Gastrocnemius medialis (tissue), 3 donors: ENCODE results near the genes SIRT3 and DEAF1.

- PRO-cap, result no peak
- RAMPAGE, long total RNA, 3 experiments, result no peak in any of the 3 experiments
These were observed 1.5 kb downstream of the RIC8A start for GRCh38 chr11:208958-209369.

DNA sequence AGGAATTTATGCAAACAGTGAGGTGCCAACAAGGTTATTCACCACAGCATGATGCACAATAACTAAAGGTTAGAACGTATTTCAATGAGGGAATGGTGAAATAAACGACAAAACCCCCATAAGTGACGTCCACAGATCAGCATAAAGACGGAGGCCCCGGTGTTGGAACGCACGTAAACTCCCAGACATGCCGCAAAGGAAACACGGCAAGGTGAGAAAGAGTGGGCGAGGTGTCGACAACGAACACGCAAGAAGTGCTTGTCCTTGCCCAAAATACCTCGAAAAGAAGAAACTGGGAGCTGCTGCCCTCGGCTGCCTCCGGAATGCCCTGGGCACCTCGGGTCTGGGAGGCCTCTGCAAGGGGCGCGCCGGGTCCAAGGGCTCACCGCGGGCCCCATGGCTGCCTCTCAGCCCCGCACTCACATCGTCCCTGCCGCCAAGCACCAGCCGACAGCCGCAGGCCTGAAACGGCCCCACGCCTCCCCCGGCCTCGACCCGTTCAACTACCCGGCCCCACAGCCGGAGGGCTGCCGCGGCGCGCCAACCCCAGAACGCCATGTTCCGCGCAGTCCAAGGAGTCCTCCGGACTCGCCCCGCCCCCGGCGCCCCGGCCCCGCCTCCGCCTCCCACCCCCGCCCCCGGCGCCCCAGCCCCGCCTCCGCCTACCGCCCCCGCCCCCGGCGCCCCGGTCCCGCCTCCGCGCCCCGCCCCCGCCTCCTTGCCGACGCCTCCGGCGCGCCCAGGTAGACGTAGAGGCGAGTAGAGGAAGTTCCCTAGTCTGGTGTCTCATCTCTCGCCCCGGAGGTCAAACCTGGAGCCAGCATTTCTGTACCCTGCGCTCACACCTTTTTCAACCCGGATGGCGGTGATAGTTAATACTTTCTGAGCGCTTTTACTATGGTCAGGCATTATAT is at the start of gene SIRT3:
SIRT3 (minus strand) TSS at position 572 of the 914 bp plus-strand sequence.
- PRO-cap, result bidirectional peak, plus-strand start at position 789 of the sequence, minus-strand start at position 572 of the sequence
- RAMPAGE, long total RNA, 3 experiments, result start-site peak on the minus strand in 2 of 3 experiments, centred at positions 574 to 582 of the sequence, 23 to 46 reads per replicate

- PRO-cap, result no peak
- RAMPAGE, long total RNA, 3 experiments, result no peak in any of the 3 experiments
These were observed 3.1 kb downstream of the NLRP6 start for GRCh38 chr11:281105-281892.

- PRO-cap, result no peak
- RAMPAGE, long total RNA, 3 experiments, result no peak in any of the 3 experiments
These were observed 1.1 kb upstream of the PGGHG start for GRCh38 chr11:287569-288507.

DNA sequence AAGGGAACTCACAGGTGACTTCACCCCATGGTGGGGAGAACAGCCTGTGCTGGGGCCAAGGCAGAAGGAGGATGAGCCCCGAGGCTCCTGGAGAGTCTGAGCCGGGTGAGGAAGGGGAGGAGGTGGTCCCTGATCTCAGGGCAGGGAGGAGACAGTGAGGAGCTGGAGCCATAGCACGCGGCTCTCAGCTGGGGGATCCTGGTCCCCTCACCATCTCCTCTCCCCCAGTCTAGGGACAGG is 1.1 kb downstream of the IFITM2 start:
- PRO-cap, result no peak
- RAMPAGE, long total RNA, 3 experiments, result no peak in any of the 3 experiments

DNA sequence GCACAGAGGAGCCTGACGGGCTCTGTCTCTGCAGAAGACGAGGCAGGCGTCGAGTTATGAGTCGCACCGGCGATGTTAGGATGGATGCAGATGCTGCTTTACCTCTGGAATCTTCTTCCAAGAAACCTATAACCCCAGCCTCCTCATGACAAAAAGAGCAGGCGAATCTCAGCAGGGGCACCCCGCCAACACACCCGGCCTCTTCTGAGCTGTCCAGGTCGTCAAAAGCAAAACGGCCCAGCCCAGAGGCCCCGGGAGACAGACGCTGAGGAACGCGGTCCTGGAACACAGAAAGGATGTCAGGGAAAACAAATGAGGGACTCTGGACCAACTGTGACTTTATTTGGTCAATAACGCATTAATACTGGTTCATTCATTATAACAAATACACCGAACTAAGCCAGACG is 10.9 kb upstream of the B4GALNT4 start:
- PRO-cap, result no peak
- RAMPAGE, long total RNA, 3 experiments, result no peak in any of the 3 experiments

- PRO-cap, result bidirectional peak, plus-strand start at chr11:407421, minus-strand start at chr11:407166
- RAMPAGE, long total RNA, 3 experiments, result no peak in any of the 3 experiments
These were observed 7.5 kb downstream of the SIGIRR start for GRCh38 chr11:407322-407674.

DNA sequence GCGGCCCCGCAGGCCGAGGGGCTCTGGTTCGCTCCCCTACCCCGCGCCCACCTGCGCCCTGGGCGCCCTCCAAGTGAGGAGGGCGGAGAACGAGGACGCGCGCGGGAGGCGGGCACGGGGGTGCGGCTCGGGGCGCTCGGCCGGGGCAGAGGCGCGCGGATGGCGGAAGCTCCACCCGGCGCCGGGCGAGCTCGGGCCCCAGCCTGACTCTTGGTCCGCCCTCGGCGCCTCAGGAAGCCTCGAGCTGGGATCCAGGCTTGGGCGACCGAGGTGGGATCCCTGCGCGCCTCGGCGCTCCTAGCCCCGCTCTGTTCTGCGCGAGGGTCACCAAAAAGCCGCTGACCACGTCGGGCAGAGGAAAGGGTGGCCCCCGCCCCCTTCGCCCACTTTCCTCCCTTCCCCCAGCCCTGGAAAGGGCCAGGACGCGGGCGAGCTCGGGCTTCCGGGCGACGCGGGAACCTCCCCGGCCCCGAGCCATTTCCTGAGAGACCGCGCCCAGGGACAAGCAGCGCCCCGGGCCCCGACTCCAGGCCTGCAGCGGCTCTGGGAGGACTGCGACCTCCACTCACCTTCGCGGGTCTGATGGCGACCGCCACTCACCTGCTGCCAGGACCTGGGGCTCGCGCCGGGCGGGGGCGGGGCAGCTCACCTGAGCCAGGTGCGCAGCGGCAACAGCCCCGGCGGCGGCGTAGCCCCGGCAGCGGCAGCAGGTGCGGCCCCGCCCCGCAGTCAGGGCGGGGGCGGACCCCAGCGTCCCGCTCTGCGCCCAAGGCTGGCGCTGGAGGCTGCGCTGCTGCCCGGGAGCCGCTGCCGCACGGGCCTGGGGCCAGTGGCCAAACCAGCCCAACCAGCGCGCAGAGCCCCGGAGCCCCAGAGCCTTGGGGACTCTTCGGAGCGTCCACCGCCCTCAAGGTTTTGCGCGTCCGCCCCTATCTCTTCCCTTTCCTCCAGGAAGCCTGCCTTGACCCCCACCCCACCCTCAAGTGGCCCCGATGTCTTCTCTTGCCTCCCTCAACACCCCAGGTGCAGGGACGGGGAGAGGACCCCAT is 2.2 kb upstream of the SIGIRR start:
- PRO-cap, result no peak
- RAMPAGE, long total RNA, 3 experiments, result no peak in any of the 3 experiments

- PRO-cap, result no peak
- RAMPAGE, long total RNA, 3 experiments, result no peak in any of the 3 experiments
These were observed 316 bp downstream of the ANO9 start for GRCh38 chr11:441574-441816.

GRCh38 chr11:469264-470318 is 19.5 kb downstream of the PTDSS2 start:
- PRO-cap, result unidirectional peak, minus-strand start at chr11:469775; unidirectional peak, minus-strand start at chr11:469813
- RAMPAGE, long total RNA, 3 experiments, result no peak in any of the 3 experiments

GRCh38 chr11:503015-503942 is 3.8 kb downstream of the RNH1 start:
- PRO-cap, result bidirectional peak, plus-strand start at chr11:503591, minus-strand start at chr11:503417
- RAMPAGE, long total RNA, 3 experiments, result no peak in any of the 3 experiments

GRCh38 chr11:567955-569105 is 7.6 kb downstream of the RASSF7 start:
- PRO-cap, result bidirectional peak, plus-strand start at chr11:568806, minus-strand start at chr11:568478
- RAMPAGE, long total RNA, 3 experiments, result no peak in any of the 3 experiments

DNA sequence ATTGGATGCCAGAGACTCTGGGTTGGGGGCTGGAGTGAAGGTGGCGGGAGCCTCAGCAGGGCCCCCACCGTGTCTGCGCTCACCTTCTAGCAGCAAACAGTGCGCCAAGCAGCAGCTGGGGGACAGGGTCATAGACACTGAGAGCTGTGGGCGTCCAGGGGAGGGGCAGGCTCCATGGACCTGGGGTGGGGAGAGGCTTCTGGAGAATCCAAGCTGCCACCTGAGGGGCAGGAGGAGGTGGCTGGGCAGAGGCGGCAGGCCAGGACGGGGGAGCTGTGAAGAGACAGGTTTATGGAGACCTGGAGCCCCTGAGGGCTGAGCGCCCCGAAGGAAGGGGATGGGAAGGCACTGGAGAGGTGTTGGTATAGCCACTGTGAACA is 8.0 kb downstream of the PHRF1 start:
- PRO-cap, result no peak
- RAMPAGE, long total RNA, 3 experiments, result no peak in any of the 3 experiments

GRCh38 chr11:601344-602056 is 14.2 kb downstream of the IRF7 start:
- PRO-cap, result no peak
- RAMPAGE, long total RNA, 3 experiments, result no peak in any of the 3 experiments

DNA sequence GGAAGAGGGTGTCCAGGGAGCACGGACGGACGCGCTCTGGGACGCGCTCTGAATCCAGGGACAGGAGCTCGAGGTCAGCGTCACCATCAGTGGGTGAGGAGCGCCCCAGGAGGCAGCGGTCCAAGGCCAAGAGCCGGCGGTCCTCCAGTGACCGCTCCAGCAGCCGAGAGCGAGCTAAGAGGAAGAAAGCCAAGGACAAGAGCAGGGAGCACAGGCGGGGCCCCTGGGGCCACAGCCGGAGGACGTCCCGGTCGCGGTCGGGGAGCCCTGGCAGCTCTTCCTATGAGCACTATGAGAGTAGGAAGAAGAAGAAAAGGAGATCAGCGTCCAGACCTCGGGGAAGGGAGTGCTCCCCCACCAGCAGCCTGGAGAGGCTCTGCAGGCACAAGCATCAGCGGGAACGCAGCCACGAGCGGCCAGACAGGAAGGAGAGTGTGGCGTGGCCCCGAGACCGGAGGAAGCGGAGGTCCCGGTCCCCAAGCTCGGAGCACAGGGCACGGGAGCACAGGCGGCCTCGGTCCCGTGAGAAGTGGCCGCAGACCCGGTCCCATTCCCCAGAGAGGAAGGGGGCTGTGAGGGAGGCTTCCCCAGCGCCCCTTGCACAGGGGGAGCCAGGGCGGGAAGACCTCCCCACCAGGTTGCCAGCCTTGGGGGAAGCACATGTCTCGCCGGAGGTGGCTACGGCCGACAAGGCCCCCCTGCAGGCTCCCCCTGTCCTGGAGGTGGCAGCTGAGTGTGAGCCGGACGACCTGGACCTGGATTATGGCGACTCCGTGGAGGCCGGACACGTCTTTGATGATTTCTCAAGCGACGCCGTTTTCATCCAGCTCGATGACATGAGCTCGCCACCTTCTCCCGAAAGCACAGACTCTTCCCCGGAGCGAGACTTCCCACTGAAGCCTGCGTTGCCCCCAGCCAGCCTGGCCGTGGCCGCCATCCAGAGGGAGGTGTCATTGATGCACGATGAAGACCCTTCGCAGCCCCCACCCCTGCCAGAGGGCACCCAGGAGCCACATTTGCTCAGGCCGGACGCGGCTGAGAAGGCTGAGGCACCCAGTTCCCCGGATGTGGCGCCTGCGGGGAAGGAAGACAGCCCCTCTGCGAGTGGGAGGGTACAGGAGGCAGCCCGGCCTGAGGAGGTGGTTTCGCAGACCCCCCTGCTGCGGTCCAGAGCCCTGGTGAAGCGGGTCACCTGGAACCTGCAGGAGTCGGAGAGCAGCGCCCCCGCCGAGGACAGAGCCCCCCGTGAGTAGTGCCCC is 6.8 kb downstream of the IRF7 start:
- PRO-cap, result no peak
- RAMPAGE, long total RNA, 3 experiments, result no peak in any of the 3 experiments

DNA sequence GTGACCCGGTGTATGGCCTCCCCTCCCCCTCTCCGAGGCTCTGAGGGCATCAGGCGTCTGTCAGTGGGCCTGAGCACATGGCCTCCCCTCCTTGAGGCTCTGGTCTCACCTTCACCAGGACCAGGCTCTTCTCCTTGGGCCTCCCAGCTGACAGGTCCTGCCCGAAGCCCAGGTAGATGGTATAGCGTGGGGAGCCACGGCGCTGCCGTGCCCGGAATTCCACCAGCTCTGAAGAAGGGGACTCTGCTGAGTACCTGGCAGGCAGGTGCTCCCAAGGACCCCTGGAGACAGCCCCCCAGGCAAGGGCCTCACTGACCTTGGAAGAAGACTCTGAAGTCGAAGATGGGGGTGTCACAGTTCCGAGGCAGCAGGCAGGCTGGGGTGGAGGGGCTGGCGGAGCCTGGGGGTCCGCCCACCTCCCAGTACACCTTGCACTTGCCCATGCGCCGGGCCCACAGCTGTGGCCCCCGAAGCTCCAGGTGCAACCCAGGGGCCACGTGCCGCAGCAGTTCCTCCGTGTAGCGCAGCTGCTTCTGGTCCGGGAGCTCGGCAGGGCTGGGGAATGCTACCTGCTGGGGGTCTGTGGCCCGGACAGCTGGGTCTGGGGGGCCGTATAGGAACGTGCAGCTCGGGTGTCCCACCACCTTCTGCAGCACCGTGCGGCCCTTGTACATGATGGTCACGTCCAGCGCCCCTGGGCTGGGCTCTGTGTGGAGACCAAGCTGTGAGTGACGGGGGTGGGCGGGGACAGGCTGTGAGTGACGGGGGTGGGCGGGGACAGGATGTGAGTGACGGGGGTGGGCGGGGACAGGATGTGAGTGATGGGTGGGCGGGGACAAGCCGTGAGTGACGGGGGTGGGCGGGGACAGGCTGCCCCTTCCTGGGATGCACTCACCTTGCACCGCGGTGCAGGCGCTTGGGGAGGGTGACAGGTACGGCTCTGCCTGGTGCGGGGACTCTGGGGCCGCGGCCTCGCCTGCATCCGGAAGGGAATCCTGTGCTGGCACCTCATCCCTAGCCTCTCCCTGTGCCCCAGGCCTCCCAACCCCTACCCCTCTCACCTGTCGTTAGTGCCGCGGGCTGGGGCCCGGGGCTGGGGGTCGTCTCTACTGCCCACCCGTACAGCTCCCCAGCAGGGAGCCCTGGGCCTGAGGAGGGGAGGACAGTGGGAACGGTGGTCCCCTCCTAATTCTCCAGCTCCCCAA is 2.5 kb downstream of the IRF7 start:
- PRO-cap, result bidirectional peak, plus-strand start at position 894 of the sequence, minus-strand start at position 730 of the sequence
- RAMPAGE, long total RNA, 3 experiments, result start-site peak on the minus strand in 1 of 3 experiments, centred at position 728 of the sequence, 10 reads per replicate

DNA sequence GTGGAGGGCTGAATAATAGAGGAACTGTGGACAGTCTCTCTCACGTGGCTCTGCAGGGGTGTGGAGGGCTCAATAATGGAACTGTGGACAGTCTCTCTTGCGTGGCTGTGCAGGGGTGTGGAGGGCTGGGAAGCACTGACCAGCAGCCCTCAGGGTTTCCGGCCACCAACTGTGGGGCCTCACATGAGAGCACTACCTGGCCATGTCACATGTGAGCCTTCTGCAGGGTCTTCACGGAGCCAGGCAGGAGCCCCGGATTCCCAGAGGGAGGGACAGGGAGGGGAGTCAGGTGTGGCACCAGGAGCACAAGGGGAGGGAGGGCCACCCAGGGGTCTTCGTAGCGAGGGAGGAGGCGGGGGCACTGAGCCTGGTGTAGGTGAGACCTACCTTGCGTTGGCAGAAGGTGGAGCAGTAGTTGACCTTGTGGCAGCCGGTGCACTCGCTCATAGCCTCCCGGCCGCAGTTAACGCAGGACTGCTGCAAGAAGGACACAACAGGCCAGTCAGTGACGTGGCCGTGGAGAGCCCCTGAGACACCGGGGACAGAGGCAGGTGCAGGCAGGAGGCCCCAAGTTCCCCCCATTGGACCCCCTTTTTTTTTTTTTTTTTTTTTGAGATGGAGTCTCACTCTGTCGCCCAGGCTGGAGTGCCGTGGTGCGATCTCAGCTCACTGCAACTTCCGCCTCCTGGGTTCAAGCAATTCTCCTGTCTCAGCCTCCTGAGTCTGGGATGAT is 16.7 kb downstream of the DRD4 start:
- PRO-cap, result no peak
- RAMPAGE, long total RNA, 3 experiments, result no peak in any of the 3 experiments

DNA sequence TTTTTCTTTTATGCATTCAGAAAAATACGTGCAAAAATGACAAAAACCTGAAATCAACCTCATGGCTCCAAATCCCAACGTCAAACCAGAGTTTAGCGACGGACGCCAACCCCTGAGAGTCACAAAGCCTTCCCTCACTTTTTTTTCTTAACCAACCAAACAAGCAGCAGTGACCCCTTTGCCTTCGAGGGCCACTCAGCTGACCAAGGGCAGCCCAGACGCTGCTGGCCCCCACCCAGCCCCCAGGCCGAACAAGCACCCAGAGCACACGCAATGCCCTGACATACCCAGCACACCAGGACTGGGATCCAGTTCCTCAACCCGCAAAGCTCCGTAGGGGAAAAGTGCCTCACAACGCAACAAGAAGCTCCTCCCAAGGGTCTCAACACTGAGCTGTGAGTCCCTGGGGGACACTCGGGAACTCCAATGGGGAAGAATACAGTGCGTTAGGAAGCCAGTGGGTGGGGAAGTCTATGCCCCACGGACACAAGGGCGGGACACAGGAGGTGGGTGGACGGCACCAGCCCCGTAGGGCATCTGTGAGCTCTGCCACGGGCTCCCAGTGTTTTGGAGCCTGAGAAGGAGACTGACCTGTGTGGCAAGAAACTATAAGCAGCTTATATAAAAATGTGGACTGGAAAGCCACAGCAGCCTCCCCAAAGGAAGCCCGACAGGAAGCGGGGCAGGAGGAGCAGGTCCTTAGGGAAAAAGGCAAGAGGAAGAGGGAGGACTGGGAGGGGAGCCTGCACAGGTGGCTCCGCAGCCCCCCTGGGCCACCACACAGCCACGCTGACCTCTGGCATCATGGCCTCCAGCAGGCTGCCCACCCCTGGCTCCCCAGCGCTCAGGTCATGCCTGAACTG is 1.6 kb downstream of the DEAF1 start:
- PRO-cap, result no peak
- RAMPAGE, long total RNA, 3 experiments, result no peak in any of the 3 experiments

GRCh38 chr11:695130-695472 is at the start of gene DEAF1:
DEAF1 (minus strand) TSS chr11:695222.
- PRO-cap, result bidirectional peak, plus-strand start at chr11:695432, minus-strand start at chr11:695005
- RAMPAGE, long total RNA, 3 experiments, result no peak in any of the 3 experiments

DNA sequence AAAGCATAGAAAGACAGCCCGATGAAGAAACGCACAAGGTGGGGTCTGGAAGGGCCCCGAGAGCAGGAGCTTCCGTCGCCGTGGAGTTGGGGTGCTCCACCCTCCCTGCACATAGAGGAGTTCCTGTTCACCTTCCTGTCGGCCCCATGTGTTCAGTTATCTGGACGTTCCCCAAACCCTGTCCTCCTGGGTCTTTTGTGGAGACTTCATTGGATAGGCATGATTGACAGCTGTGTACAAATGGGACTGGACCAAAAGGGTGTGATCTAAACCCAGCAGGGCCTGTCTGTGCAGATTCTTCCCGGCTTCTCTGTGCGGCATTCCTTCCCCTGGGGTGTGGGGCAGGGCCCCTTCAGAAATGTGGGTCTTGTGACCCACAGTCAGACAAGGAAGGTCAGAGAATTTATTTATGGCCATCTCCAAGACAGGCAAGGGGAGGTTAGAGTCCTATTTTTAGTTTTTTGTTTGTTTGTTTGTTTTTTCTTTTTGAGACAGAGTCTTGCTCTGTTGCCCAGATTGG is 9.3 kb upstream of the TALDO1 start:
- PRO-cap, result no peak
- RAMPAGE, long total RNA, 3 experiments, result no peak in any of the 3 experiments